Thoracic aorta (tissue), 1 donor: ENCODE data around the gene MLLT3.

- RAMPAGE, long total RNA, result no peak
These were observed 143.6 kb downstream of the BNC2 start for GRCh38 chr9:16726569-16727546.

GRCh38 chr9:17268469-17268925 lies 133.7 kb downstream of the CNTLN start:
- RAMPAGE, long total RNA, result no peak

DNA sequence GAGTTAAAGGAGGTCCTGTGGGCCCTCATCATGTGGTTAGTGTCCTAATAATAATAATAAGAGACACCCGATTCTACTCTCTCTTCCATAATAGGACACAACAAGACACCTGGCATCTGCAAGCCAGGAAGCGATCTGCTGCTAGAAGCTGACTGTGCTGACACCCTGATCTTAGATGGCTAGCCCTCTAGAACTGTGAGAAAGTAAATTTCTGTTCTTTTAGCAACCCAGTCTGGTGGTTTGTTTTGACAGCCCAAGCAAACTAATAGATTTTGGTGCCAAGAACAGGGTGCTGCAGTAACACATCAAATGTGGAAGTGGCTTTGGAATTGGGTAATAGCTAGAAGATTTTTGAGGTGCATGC lies 153.6 kb upstream of the SH3GL2 start:
- RAMPAGE, long total RNA, result no peak

DNA sequence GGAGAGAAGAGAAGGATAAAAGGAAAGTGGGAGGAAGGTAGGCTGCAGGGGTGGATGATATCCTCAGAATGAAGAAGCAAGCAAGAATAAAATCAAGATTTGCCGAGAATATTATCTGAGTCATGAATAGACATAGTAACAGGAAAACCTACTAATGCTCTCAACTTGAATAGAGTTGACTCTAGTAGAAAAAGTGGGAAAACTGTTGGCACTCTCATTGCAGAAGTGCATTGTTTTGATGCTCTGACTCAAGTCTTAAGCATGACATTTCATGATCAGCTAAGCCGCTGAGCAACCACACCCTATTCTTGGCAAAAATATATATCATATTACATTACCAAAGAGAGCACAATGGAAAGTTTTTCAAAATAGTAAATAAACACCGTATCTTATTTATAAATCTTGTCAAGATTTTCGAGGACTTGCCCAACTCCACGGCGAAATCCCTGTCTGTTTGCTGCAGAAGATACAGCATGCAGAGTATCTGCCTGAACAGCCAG lies 14.0 kb upstream of the ADAMTSL1 start:
- RAMPAGE, long total RNA, result no peak

DNA sequence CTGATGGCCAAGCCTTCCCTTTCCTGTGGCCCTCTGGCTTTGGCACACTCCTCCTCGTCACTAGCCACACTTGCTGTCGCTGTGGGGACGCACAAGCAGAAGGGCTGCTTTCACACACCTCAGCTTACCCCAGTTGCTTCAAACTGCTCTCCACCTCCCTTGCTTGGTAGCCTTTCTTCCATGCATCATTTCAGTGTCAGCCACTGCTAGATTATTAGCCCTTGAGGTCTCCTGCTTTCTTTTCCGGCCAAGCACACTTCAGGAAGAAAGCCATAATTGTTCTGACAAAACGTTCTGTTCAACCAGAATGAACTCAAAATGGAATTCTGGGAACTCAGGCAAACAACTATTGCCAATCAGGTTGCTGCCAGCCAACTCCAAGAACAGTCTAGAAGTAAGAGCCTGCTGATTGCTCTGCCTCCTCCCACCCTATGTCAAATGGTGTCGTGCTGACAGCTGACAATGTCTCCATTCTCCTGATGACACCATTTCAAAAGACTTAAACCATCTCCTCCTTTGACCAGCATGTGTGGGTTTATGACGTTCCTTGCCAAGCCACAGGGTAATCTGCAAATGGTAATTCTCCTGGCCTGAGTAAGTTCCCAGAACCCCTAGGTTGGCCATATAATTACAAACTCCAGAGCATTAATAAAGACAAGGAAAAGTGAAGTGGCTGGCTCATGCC lies 21.8 kb upstream of the PLIN2 start:
- RAMPAGE, long total RNA, result no peak

DNA sequence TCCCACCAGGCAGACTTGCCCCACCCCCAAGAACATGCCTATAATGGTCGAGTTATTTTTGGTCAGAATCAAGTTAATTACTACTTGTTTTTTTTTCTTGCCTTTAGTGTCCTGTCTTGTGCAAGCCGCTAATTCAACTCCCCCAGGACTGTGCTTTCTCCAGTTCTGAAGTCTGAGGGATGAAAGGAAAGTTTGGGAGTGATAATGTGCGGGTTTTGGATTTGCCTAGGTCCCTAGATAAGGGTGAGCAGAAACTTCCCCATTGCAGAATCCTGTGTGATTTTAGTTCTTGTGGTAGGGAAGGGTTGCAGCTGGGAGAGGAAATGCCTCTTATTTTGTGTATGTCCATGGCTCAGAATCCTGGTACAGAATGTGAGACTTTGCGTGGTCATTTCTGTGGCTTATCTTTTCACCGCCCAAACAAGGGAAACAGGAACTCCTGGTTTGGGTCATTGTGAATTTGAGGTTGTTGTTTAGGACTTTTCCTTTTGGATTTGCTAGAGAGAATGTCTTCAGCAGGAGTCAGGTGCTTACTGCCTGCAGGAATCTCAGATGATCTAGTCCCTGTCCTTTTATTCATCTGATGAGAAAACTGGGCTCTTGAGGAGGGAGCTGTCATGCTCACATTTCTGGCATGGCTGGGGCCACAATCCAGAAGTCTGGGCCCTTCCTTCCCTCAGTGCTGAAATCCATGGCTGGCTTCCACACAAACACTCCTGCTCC lies 1.0 kb downstream of the ACER2 start:
- RAMPAGE, long total RNA, result no peak

- RAMPAGE, long total RNA, result start-site peak on the plus strand at chr9:19445044-19445710, 6 reads
These were observed 36.6 kb downstream of the ACER2 start for GRCh38 chr9:19445175-19446078.

- RAMPAGE, long total RNA, result no peak
These were observed 41.9 kb downstream of the ACER2 start for GRCh38 chr9:19450181-19451563.

- RAMPAGE, long total RNA, result no peak
These were observed 48.2 kb downstream of the ACER2 start for GRCh38 chr9:19457036-19457395.

- RAMPAGE, long total RNA, result no peak
These were observed 365.8 kb downstream of the MLLT3 start for GRCh38 chr9:20256554-20256807.

DNA sequence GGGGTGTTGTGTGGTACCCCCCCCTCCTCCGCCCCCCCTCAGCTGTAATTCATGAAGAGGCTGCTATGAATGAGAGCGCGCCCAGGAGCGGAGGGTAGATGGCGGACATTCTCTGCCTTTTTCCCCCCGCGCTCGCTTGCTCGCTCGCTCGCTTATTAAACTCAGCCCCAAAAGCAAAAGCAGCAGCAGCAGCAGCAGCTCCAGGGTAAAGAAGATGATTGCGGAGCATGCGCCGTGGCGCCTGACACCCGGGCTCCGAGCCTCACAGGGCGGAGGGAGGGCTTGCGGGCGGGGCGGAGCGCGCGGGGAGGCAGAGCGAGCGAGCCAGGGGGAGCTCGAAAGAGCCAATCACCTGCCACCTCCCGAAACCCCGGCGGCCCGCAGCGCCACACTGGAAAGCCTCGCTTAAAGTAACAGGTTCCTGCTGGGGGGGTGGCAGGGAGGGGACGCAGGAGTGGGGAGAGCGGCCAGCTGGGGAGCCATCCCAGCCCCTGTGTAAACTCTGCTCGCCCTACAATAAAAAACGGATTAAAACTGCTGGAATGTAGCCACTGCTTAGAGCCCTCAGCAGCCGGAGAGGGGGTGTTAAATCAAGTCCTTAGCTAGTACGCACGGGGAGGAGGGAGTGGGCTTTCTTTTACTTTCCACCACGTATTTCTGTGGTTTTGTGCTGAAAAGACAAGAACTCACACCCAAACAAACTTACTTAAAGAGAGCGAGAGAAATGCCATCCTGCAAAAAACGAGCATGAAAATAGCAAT lies at the start of gene MLLT3:
Gene MLLT3 (minus strand): TSS at position 220 of the 761 bp plus-strand sequence.
- RAMPAGE, long total RNA, result no peak

- RAMPAGE, long total RNA, result no peak
These were observed 1.2 kb downstream of the MTAP start for GRCh38 chr9:21803665-21803950.

- RAMPAGE, long total RNA, result no peak
These were observed 9.9 kb downstream of the MTAP start for GRCh38 chr9:21812200-21812868.

DNA sequence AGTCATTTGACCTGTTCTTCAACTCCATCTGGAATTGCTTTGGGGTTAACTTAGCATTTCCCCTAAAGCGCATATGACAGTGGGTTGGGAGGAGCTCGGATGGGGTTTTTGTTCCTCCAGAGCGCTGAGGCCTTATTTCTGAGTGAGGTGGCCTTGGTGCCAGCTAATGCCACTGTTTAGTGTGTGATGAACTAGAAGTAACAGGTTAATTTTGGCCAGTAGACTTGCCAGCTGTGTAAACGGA lies 34.1 kb downstream of the MTAP start:
- RAMPAGE, long total RNA, result no peak

DNA sequence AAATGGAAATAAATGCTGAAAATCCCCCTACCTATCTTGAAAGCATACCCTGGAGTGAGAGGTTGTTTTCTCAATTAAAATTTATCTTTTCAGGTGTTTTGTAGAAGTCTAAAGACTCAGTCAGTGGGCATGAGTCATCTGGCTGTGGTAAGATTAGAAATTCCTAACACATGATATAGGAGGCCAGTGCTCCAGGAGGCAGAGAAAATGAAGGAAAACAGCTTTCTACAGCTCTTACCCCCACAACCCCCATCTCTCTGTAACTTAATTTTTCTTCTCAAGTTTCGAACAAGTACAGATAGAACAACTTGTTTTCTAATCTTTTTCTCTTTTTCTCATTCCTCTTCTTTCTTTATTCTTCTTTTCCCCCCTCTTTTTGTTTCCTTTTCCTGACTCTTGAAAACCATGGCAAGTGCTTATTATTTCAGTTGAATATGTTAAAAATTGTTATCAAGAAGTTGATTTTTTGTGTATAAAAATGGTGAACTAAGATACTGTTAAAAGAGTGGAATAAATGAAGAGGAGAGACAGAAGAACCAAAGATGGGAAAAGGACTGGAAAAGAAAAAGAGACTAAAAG lies 208.6 kb upstream of the DMRTA1 start:
- RAMPAGE, long total RNA, result no peak

GRCh38 chr9:23438250-23438951 lies 387.6 kb downstream of the ELAVL2 start:
- RAMPAGE, long total RNA, result no peak

GRCh38 chr9:23621825-23622388 lies 204.1 kb downstream of the ELAVL2 start:
- RAMPAGE, long total RNA, result no peak

DNA sequence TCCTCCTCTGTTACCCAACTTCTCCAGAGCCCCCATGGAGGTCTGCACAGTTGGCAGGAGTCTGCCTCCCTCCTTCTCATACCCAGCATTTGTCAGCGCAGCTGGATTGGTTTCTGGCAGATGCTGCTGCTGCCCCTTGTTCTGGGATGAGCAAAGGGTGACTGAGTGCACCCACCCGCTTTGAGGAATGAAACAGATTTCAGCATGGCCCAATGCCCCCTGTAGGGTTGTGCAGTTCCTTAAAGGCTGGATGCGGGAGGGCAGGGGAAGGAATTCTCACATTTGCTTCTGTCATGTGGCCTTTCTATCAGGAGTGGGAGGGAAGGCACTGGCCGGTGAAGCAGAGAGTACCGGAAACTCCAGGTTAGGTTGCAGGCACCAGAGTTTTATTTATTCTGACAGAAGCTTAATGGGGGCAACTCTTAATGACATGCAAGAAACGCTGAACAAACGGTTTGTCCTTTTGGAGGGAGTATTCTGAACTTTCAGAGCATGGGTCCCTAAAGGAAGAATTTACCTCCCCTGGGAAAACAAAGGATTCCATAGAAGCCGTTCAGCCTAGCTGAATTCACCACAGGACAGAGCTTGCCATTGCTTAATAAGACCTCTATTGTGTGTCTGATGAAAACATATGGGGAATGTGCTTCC lies 44.0 kb upstream of the EQTN start:
- RAMPAGE, long total RNA, result no peak

GRCh38 chr9:27527734-27528618 lies 1.6 kb downstream of the MOB3B start:
- RAMPAGE, long total RNA, result no peak

GRCh38 chr9:27626522-27626915 lies 53.2 kb upstream of the C9orf72 start:
- RAMPAGE, long total RNA, result no peak